ENCODE measurements around a stretch of chr22.

- PRO-cap: no peak
Observed at GRCh38 chr22:30397263-30398106, 667 bp downstream of the SEC14L2 start.

GRCh38 chr22:30439896-30440329 is 14.3 kb downstream of the MTFP1 start:
- PRO-cap: no peak

- PRO-cap: no peak
Observed at GRCh38 chr22:30575065-30575833, 784 bp upstream of the GAL3ST1 start.

- PRO-cap: no peak
Observed at GRCh38 chr22:30605469-30606032, 1.4 kb upstream of the TCN2 start.

- PRO-cap: no peak
Observed at GRCh38 chr22:30833272-30833809, 135.2 kb downstream of the MORC2 start.

DNA sequence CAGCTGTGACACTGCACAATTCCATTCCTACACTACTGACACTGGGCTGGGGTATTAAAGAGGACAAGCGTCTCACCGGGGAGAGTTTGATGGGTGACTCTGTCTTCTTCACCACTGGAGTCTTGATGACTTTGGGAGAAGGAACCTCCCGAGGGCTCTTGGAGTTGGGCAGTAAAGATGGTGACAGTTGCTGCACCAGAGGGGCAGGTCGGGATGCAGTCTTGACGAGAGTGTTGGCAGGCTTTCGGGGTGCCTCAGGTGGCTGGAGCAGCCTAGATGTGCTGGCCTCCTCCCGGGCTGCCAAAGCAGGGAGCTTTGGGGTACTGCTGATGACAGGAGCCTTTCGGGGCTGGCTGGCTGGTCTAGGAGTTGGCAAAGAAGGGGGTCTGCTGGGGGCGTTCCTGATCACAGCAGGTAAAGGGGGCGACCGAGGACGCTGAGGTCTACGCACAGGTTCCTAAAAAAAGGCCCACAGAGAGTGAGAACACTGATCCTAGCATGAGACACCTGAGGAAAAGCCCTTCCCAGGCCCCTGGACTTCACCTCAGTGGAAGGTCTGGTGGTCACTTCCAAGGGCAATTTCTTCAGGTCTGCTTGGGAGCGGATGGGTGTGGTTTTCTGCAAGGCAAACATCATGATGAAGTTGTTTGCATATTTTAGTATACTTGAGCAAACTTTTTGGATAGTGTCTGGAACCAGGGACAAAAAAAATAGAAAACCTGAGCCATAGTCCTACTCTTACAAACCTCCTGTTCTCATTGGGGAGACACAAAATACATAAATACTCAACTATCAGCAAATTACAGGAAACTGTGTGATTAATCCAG is 33.7 kb downstream of the MORC2 start:
- PRO-cap: no peak

- PRO-cap: bidirectional peak, plus-strand start at chr22:30969569, minus-strand start at chr22:30969635
Observed at GRCh38 chr22:30969351-30970313, 1.1 kb upstream of the MORC2 start.

DNA sequence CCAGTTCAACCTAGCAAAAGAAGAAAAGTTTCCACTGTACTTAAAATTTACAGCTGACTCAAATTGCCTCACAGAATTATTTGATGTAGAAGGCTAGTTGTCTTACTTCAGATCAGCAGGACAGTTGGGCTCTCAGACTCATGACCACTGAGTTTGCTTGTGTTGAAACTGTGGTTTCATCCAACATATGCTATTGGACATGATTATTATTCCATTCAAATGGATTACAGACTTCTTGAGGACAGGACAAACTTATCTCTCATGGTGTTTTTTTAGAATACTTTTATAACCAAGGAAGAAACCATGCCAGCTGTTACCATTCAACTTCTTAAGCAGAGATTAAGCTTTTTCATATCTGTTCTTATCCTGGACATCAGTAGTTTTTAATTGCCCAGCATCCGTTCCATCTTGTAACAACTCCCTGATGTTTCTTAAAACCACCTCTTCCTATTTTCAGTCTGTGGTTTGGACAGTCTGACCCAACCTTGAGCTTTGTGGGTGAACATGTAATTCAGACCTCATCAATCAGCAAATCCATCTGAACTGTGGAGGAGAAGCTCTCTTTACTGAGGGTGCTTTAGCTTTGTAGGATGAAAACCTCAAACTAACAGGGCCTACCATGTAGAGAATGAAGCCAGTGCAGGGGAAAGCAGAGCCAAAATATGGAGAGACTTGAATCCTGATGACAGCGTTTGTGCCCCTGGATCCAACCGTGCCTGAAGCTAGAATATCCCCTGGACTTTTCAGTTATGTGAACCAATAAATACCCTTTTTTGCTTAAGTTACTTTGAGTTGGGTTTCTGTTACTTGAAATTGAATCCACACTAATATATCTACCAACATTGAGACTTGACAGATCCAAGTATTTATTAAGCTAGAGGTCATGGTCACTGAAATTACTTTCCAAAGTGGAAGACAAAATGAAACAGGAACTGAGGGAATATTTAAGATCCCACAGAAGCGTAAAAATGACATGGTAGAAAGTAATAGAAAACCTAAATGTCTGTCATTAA is 9.8 kb upstream of the MORC2 start:
- PRO-cap: no peak

- PRO-cap: no peak
Observed at GRCh38 chr22:31046586-31047087, 34.5 kb upstream of the SMTN start.

- PRO-cap: no peak
Observed at GRCh38 chr22:31063655-31064859, 17.1 kb upstream of the SMTN start.

DNA sequence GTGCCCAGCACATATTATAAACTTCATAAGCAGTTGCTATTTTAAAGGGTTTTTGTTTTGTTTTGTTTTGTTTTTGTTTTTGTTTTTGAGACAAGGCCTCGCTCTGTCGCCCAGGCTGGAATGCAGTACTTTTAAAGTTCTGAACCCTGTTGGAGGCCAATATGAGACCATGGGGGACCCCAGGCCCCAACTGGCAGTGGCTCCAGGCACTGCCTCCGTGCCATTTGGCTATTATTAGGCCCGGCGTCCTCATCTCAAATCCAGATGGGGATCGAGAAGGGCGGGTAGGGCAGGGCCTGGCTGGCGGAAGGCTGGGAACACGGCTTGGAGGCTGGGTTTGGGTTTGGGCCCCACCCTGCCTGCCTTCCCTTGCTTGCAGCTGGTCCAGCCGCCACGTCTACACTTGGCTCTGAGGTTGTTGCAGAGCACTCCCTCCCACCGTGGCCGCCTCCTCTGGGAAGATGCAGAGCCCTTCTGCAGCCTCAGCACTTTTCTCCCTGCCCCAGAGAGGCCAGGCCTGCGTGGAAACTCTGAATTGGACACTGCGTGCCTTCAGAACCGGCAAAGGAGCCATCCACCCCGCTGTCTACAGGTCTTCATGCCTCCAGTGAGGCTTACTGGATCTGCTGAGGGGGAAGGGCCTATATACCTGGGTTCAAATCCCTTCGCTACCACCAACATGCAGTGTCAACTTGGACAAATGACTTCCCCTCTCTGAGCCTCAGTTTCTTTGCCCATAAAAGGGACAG is 5.2 kb upstream of the SMTN start:
- PRO-cap: no peak

DNA sequence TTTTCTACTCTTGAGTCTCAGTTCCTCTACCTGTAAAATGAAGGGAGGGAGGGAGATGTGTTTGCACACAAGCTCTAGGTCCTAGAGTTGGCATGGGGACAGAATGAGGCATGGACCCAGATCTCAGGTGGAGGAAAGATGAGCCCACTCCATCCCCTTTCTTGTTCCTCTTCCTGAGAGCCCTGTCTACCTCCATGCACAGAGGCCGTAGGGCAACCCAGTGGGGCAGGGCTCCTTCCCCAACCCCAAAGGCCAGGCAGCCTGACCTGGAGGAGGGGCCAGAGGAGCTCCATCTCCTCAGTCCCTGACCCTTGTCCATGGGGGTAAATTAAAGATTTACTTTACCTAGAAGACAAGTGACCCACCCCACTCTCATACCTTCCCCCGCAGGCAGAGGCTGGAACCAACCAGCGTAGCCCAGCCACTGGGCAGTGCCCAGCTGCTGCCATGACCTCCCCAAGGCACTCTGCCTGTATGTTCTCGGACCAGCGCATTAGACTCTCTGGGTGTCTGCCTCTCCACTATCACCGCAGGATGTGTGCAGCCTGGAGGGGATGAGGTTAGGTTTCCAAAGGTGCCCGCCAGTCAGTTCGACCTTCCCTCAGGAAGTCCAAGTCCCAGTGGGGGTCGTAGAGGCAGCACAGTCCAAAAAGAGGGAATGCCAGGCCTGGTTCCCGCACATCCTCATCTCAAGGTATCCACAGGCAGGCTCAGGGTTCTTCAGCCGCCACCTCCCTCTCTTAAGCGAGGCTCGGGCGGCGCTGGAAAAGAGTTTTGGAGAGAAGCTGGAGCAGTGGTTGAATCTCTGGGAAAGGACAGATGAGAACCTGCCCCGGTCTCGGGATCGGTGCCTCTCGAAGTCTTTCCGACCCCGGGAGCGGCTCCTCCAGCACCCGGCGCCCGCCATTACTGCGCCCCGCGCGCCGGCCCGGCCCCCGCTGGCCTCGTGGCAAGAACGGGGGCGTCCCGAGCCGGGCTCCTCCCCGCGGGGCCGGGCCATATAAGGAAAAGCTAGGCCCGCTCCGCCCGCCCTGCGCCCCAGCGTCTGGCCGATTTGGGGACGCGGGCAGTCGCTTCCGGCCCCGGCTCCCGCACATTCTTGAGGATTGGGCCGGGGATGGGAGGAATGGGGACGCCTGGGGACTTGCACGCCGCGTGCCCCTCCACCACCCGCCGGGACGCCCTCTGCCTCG is 3.2 kb downstream of the SMTN start:
- PRO-cap: bidirectional peak, plus-strand start at position 1,044 of the sequence, minus-strand start at position 940 of the sequence

DNA sequence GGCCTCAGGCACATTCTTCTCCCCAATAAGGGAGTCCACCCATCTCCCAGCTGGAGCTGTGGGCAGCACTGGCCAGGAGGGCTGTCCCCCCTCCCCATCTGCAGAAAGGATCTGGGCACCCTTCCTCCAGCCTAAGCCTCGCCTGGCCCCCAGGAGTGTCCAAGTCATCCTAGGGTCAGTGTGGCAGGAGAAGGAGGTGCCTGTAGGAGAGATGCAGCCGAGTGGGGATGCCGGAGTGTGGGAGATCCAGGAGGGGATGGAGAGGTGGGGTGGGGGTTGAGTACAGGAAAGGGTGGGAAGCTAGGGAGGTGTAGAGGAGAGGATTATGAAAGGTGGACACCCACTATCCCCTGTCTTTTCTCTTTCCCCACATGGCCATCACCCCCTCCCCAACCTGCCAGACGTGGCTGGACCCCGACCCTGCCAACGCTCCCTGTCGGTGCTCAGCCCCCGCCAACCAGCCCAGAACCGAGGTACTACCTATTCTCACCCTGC is 9.3 kb downstream of the SMTN start:
- PRO-cap: no peak

DNA sequence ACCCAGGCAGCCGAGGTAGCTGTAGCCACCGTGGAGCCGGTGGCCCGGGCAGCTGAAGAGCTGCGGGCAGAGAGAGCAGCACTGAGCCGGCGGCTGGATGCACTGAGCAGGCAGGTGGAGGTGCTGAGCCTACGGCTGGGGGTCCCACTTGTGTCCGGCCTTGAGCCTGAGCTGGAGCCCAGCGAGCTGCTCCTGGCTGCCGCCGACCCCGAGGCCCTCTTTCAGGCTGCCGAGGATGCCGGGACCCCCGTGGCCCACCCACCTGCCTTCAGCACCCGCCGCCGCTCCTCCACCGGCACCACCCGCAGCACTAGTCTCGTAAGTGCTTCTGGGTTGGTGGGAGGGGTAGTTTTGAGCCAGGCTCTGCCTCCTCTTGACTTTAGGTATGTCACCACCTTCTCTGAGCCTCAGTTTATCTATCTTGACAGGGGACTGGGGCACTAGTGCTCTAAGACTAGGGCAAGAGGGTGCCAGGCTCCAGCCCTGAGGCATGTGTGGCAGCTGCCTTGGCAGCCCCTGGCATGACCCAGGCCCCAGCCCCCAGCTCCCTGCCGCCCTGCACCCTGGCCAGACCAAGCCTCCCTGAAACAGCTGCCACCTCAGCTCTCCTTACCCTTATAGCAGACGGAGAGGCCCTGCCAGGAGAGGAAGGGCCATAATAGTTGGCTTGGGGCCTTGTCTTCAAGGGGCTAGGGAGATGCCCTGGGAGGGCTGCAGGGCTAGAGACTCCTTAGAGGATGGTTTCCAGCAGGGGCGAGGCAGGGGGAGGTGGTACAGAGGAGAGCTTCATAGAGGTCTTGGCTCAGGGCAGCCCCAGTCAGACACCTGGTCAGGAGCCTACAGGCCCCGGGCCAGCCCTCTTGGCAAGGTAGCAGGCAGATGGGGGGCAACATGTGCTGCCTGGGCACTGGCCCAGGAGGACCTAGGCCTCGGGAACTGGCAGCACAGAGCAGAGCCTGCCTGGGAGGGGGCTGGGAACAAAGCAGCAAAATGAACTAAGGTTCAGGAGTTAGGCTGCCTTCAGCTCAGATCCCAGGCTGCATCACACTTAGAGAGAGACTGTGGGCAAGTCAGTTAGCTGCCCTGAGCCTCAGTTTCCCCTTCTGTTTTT is 12.8 kb downstream of the SMTN start:
- PRO-cap: no peak

DNA sequence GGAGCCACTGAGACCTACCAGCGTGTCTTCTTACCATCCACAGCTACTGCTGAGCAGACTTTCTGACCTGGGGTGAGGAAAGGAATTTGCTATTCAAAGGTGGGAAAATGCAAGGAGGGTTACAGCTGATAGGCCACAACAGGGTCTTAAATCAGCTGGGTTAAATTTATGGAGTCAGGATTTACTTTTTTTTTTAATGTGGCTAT is 572 bp upstream of the SELENOM start:
- PRO-cap: no peak

DNA sequence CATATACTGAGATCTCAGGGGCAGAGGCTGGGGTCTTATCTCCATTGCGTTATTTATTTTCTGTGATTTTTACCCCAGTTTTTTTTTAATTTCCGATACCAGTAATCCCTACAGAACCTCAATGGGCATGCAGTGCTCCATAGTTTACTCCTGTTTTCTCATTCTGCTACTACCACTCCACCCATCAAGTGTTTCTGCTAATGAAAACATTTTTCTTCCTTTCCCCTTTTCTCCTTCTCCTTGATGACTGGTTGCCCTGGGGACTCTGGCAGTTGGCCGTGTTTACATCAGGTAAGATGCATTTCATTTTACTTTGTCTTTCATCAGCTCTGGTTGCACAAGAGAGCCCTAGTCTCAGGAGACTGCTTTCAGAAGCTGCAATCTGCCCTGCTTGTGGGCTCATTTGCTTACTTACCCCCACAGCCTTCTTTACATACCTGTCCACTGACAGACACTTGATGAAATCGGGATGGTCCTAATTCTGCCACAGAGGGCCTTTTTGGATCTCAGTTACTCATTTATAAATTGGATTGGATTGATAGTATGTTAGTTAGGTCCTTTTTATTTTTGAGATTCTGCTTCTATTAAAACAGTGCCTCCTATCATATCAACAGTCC is 19.6 kb upstream of the LIMK2 start:
- PRO-cap: no peak

DNA sequence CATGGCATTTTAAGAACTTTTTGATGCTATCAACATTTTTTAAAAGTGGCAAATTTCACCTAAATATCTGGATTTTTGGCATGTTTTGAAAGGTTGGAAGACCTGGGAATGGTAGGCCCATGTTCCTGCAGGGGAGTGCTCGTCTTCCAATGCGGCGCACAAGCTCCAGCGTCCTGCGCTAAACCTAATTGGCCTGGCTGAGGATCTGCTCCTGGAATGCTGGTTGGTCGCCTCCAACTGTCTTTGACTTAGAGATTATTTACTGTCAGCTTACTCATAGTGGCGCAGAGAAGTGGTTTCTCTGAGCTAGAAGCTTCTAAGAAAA is 641 bp upstream of the LIMK2 start:
- PRO-cap: no peak

DNA sequence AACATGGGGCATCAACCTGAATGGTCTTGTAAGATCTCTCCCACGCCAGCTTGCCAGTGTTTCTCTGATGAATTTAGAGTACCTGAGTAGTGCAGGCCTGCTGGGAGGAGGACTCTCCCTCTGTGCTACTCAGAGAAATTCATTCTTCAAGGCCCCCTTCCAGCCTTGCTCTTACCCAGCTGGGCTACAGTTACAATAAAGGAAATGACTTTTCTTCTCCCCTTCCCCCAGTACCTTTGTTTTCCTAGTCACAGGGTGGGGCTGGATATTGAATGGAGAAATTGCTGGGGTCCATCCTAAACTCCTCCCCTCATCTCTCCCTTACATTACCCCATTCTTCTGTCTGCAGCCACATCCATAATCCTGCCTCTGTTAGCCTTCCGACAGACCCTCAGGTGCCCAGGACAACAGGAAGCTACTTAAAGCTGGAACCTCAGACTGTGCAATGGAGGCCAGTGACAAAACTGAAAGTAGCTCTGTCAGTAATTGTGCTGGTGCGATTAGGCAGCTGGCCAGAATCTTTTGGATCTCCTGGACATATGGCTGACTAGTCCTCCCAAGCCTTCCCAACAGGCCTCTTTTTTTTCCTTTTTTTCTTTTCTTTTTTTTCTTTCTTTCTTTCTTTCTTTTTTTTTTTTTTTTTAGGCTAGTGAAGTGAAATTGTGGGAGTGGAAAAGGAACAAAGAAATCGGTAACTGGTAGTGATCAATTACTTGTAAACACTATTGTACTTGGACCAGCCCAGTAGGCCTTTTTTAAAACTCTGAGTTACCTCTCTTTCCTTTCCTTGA is 17.5 kb downstream of the LIMK2 start:
- PRO-cap: no peak

DNA sequence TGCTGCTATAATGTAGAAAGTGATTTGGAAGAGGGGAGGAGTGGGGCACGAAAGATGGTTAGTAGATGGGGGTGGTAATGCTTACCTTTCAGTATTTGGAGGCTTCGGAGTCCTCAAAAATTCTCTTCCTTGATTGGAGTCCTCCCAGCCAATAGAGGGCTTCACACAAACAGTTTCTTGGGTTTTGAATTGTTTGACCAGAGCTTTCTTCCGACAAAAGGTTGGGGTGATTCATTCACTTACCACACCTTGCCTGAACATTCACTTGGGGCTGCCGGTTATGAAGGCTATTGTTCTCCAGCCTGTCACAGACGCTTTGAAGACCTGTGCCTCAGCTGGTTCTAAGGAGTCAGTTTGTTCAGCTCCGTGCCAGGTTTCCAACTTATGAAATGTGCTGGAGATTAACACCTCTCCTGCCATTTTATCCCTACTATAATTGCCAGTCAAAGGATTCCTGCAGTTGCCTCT is 31.2 kb downstream of the LIMK2 start:
- PRO-cap: no peak

GRCh38 chr22:31346407-31347286 is 501 bp upstream of the PATZ1 start:
- PRO-cap: bidirectional peak, plus-strand start at chr22:31346432, minus-strand start at chr22:31346325; bidirectional peak, plus-strand start at chr22:31346764, minus-strand start at chr22:31346574; bidirectional peak, plus-strand start at chr22:31346990, minus-strand start at chr22:31346939; bidirectional peak, plus-strand start at chr22:31347055, minus-strand start at chr22:31347066